Sternocleidomastoid (tissue), 1 donor: ENCODE data around the genes SCAPER and LINGO1.

- PRO-cap, result bidirectional peak, plus-strand start at chr15:76905502, minus-strand start at chr15:76905268
Measured at GRCh38 chr15:76905078-76905709, at the start of gene SCAPER. TSS of gene SCAPER (minus strand) at chr15:76905340.

DNA sequence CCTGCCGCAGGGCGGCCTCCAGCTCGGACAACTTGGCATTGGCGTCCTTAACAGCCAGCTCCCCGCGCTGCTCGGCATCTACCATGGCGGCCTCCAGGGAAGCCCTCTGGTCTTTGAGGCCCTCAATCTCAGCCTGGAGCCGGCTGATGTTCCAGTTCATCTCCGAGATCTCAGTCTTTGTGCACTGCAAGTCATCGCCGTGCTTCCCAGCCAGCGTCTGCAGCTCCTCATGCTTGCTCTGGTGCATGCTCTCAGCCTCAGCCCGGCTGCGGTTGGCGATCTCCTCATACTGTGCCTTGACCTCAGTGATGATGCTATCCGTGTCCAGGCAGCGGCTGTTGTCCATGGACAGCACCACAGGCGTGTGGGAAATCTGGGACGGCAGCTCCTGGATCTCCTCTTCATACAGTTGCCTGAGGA is 15.6 kb upstream of the PSTPIP1 start:
- PRO-cap, result no peak

- PRO-cap, result no peak
Measured at GRCh38 chr15:77013595-77014140, 18.7 kb downstream of the PSTPIP1 start.

- PRO-cap, result no peak
Measured at GRCh38 chr15:77021907-77022573, 27.1 kb downstream of the PSTPIP1 start.

DNA sequence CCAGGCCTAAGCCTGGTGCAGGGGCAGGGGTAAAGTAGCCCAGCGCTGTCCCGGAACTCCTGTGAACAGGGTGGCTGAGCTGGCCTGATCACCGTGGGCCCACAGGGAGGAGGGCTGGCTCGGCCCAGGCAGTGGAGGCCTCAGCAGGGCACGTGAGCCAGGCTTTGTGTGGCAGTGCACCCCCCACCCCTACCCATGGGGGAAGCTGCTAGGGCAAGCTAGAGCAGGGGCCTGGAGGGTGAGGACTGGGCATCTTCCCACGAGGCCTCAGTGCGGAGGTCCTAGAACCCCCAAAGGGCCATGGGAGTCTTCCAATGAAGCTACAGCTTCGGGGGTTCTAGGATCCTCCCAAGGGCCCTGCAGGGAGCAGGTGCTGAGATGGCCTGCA is 36.0 kb downstream of the TSPAN3 start:
- PRO-cap, result no peak

DNA sequence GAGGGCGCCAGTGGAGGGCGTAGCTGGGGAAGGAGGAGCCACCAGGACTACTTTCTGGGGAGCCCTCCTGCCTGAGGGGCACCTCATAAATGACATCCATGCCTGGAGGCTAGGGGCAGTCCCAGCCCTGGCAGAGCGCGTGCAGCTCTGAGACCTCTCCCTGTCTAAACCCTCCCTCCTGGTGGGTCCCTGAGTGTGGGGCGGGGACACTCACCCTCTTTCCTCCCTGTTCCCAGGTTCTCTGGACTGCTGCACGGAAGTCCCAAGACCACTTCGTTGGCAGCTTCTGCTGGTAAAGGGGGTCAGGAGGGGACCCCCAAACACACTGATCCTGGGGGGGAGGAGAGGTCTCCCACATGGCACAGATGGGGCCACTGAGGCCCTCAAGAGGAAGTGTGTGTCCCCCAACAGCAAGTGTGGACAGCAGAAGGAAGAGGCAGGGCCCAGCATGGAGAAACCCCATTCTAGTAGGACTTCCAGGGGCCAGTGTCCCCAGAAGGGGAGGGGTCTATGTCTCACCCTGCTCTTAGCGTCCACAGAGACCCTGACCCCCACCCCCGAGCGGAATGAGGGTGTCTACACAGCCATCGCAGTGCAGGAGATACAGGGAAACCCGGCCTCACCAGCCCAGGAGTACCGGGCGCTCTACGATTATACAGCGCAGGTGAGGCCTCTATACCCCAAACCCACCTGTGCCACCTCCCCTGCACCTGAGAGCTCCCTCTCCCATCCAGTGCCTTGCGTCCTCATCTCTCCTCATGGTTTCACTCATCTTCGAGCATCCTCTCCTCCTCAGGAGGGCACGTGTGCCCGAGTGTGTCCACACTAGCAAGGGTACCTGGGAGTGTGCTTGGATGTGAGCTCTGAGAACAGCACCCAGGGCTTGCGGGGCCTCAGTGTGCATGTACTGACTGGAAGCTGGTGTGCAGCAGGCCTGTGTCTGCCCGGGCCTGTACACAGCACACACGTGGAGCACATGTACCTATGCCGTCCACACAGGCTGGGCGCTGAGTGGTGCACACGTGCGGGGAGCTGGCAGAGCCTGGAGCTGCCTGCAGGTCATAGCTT is 35.3 kb downstream of the TSPAN3 start:
- PRO-cap, result no peak

- PRO-cap, result bidirectional peak, plus-strand start at chr15:77069911, minus-strand start at chr15:77069615
Measured at GRCh38 chr15:77069336-77070205, 1.3 kb downstream of the TSPAN3 start.

DNA sequence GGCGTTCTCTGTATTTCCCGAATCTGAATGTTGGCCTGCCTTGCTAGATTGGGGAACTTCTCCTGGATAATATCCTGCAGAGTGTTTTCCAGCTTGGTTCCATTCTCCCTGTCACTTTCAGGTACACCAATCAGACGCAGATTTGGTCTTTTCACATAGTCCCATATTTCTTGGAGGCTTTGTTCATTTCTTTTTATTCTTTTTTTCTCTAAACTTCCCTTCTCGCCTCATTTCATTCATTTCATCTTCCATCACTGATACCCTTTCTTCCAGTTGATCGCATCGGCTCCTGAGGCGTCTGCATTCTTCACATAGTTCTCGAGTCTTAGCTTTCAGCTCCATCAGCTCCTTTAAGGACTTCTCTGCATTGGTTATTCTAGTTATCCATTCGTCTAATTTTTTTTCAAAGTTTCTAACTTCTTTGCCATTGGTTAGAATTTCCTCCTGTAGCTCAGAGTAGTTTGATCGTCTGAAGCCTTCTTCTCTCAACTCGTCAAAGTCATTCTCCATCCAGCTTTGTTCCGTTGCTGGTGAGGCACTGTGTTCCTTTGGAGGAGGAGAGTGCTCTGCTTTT is 84.2 kb upstream of the TSPAN3 start:
- PRO-cap, result no peak

DNA sequence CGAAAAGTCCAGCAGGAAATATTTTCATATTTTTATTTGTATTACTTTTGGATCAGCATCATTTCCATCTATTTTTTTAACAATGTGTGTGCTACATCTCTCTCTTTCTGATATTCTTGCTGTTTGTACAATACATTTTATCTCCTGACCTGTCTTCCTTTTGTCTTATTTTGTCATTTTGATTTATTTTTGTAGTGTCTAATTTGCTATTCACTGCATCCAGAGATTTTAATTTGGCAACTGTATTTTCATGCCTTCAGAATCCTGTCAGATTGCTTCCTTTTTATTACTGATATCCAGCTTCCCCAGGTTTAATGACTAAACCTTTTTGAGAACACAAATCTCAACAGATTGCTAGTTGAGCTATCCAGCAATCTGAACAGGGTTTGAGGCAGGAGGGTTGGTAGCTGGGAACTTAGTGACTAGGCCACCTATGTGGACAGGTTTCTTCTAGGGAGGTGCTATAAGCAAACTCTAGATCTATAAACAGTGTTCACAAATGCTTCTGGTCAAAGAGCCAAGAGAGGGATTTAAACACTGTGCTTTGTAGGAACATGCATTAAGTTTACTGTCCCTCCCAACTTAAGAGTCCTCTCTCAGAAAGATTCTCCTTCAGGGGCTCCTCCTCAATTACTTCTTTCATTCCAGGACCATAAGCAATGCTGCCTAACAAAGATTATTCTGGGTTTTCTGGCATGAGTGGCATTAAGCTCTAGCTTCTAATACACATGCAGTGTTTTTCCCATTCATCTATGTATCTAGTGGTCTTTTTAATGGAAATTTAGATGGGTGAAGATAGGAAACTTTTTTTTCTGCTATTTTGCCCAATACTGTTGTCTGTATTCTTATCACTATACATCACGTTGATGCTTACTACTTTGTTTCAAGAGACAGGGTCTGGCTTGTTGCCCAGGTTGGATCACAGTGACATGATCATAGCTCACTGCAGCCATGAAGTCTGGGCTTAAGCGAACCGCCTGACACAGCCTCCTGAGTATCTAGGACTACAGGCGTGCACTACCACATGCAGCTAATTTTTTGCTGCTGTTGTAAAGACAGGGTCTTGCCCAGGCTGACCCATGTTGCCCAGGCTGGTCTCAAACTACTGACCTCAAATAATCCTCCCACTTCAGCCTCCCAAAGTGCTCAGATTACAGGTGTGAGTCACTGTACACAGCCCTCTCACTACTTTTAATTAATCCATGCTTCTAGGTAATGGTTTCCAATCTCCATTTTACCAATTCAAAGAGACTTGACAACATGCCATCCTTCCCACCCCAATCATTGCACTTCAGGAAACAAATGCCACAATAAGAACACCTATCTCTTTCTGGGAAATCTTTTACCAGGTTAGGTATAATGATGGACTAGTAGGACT is 84.8 kb downstream of the PEAK1 start:
- PRO-cap, result no peak

DNA sequence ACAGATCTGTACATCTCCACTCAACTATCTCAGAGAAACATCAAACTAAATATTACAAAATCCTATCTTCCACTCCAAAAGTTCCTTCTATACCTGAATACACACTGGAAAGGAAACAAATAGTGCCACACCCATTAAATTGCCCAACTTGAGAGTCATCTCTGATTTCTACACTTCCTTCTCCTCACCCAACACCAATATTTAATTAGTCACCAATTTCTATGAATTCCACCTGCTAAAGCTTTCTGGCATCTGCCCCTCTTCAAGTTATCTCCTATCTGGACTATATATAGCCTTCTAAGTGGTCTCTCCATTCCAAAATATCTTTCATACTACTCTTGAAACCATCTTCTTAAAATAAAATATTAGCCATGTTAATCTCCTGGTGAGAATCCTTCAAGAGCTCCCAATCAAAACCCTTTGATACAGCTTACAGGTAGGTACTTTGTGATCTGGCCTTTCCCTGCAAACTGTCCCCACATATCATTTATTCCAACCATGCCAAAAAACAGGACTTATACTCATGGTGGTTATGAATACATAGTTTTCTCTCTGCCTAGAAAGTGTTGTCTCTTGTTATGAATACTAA is 65.7 kb downstream of the PEAK1 start:
- PRO-cap, result no peak

GRCh38 chr15:77409908-77410107 is 10.1 kb downstream of the PEAK1 start:
- PRO-cap, result no peak

- PRO-cap, result no peak
Measured at GRCh38 chr15:77412149-77412613, 7.7 kb downstream of the PEAK1 start.

GRCh38 chr15:77419060-77419738 is 705 bp downstream of the PEAK1 start:
- PRO-cap, result unidirectional peak, plus-strand start at chr15:77419281; unidirectional peak, plus-strand start at chr15:77419450; unidirectional peak, plus-strand start at chr15:77419471; unidirectional peak, plus-strand start at chr15:77419491; bidirectional peak, plus-strand start at chr15:77419537, minus-strand start at chr15:77419510; bidirectional peak, plus-strand start at chr15:77419779, minus-strand start at chr15:77419655

DNA sequence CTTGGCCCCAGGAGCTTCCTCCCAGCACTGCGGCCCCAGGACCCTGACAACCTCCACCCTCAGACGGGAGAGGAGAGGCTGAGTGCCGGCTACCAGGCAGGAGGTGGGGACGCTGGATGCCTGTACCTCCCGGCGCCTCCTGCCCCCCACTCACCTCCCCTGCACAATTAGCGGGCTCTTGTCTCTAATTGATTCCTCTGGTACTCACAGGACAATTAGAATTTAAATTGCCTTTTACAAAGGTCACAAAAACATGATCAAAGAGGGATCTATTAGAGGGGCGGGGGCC is 84.4 kb downstream of the LINGO1 start:
- PRO-cap, result no peak

GRCh38 chr15:77632577-77633448 is at the start of gene LINGO1:
TSS of gene LINGO1 (minus strand) at chr15:77632912.
- PRO-cap, result no peak

DNA sequence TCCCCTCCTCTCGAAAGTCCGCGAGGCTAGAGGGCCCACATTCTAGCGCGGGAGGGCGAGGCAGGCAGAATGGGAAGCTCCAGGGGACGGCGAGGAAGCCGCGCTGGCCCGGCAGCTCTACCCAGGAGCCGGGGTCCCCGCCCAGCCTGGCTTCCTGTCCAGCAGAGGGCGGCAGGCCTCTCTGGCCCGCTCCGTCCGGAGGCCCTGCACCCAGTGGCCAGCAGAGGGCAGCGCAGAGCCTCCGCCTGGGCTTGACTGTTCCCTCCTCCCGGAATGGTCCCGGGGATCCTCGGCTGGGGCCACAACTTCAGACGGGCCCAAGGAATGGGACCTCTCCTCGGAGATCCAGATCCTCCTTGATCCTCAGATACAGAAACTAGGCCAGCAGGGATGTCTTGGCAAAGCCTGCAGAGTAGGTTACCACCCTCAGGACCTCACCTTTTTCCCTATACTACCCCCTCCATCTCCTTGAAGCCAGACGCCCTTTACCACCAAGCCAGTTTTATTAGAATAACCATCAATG is 798 bp upstream of the LINGO1 start:
- PRO-cap, result unidirectional peak, minus-strand start at position 143 of the sequence

DNA sequence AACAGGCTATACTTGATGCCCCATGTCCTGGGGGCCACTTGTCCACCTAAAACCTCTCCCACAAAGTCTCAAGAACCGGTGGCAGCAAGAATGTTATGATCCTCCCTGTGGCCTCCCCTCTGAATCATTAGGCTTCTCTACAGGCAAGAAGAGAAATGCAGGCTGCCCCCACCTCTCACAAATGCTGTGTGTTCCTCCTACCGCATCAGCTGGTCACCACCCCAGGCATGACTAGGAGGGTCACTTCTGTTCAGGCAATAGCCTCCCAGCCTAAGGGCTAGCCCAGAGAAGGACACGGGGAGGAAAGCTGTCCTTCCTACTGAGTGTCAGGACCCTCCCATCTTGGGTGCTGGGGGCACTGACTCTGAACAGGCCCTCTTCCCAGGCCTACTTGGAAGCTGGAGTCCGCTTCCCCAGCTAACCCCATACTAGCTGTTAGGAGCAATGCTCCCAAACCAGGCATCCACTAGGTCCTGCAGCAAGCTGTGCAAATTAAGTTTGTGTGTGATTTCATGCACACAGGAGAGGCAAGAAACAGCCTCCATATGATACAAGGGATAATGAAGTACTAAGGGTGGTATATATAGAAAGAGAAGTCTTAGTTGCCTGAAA is 54.1 kb downstream of the TBC1D2B start:
- PRO-cap, result no peak

GRCh38 chr15:78043376-78043705 is 34.2 kb downstream of the TBC1D2B start:
- PRO-cap, result no peak

DNA sequence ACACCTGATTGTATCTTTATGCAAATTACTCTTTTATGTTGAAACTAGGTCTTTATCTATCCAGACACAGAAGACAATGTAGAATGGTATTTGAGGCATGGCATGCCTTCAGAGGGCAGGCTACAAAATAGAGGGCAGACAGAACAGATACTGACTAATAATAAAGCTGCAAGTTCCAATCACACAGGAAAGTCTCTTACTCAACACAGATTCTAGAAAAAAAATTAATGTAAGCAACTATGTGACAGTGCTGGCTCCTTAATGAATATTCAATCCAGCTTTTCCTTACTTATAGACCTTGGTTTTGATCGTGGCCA is 27.0 kb downstream of the TBC1D2B start:
- PRO-cap, result no peak

DNA sequence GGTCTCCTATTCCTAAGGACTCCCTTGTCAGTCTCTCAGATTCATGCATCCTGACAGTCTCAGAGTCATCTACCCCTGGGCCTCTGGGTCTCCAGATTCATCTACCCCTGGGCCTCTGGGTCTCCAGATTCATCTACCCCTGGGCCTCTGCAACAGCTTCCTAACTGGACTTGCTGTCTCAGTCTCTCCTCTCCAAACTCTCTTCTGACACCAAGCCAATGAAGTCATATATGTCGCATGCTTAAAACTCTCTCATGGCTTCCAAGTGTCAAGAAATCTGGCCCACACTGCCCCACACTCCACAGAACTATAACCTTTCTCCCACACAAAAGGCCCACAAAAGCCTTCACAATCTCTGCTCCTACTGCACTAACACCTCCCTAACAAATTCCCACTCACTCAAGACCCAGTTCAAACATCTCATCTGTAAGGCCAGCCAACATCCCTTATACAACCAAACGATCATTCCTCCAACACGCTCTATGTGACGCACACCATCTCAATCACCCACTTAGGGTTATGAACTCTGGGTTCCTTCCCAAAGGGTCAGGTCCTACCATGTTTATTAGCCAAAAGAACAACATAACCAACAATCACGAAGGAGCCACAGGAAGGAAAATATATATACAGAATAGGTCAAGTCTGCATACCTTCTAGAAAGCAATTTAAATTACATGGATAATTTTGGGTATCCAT is 13.6 kb downstream of the TBC1D2B start:
- PRO-cap, result no peak